Mesenchymal stem cell of Wharton's jelly (primary cell): ENCODE measurements around the genes CEP112 and KPNA2.

- CAGE, long polyA plus RNA, result no peak
These were observed at the start of gene CEP112 for GRCh38 chr17:66191353-66192684. CEP112 (minus strand) TSS chr17:66192133.

GRCh38 chr17:66309587-66310095 is 7.2 kb downstream of the PRKCA start:
- CAGE, long polyA plus RNA, result no peak

- CAGE, long polyA plus RNA, result no peak
These were observed 72.7 kb downstream of the PRKCA start for GRCh38 chr17:66374838-66375706.

GRCh38 chr17:66415329-66415837 is 113.0 kb downstream of the PRKCA start:
- CAGE, long polyA plus RNA, result no peak

DNA sequence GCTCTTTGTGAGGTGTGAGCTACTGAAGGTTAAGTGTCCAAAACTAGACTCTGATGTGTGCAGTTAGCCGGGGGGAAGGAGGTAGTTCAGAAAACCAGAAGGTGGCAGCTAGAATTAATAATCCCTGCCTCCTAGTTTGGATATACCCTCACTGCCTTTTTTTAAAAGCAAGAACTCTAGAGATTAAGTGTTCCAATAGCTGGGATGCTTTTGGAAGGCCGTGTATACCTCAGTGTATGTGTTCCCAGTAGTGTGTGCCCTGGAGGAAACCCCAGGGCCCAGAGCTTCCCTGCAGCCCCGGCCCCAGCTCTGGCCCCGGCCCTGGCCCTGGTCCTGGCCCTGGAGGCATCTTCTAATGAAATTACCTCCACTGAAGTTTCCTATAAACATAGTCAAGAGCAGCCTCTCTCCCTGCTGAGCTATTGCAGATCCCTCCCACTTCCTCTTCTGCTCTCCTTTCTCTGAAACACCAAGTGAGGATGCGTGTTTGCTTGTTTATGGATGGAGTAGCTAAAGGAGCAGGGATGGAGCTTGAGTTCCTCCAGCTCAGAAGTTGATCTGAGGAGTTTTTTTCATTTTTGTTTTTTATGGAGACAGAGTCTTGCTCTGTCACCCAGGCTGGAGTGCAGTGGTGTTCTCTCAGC is 130.7 kb downstream of the PRKCA start:
- CAGE, long polyA plus RNA, result no peak

- CAGE, long polyA plus RNA, result no peak
These were observed 206.3 kb downstream of the PRKCA start for GRCh38 chr17:66508717-66509155.

- CAGE, long polyA plus RNA, result no peak
These were observed 245.7 kb downstream of the PRKCA start for GRCh38 chr17:66548067-66548562.

GRCh38 chr17:67149768-67150299 is 95.2 kb downstream of the HELZ start:
- CAGE, long polyA plus RNA, result no peak

DNA sequence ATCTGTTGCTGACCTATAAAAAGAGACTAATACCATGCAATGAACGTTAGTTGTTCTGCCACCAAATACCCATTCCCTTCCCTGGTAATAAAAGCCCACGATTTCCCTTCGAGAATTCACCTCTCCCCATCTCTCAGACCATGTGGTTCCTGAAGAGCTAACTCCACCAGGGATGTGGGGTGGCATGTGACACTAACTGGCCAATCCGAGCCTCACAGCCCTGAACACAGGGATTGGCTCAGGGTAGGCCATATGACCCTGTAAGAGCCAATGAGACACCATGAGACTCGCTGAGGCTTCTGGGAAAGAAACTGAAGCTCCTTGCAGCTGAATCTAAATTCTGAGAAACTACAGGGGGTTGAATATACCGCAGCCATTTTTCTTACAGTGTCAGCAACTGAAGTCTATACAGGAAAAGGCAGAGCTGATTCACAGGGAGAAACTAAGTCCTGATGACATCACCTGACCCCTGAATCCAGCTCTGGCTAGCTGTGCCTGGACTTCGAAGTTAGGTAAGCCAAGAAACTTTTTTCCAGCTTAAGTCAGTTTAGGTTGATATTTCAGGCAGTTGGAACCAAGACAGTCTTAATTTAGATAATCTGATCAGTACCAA is 21.0 kb downstream of the HELZ start:
- CAGE, long polyA plus RNA, result no peak

DNA sequence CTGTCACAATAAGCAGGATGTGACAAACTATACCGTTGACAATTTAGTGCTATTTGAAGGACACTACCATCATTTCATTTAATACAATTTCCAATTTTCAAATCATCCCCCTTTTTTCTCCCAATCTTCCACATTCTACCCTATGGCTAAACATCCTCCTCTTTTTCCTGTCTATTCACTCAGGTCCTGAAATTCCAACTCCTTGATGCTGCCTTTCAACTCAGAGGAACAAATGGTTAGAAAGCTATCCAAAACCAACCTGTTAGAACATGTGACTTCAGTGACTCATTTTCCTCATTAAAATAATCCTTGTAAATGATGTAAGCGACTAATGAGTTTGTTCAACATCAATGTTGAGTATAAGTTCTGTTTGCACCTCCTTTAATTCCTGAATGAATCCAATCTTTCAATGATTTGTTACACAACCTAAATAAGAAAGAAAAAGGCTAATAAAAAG is 5.5 kb downstream of the PSMD12 start:
- CAGE, long polyA plus RNA, result no peak

DNA sequence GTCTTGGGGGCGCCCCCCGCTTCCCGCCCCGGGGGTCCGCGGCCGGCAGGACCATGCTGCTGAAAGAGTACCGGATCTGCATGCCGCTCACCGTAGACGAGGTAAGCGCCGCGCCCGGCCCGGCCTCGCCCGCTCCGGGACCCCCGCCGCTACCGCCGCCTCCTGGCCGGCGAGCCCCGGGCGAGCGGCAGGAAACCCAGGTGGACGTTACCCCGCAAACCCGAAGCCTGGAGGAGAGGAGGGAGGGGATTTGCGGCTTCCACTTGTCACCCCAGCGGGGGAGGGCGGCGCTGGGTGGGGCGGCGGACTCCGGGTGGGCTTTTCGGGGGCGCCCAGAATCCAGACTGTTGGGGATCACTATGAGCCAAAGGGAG is 1.0 kb downstream of the PITPNC1 start:
- CAGE, long polyA plus RNA, result no peak

GRCh38 chr17:67390165-67391205 is 13.4 kb downstream of the PITPNC1 start:
- CAGE, long polyA plus RNA, result no peak

DNA sequence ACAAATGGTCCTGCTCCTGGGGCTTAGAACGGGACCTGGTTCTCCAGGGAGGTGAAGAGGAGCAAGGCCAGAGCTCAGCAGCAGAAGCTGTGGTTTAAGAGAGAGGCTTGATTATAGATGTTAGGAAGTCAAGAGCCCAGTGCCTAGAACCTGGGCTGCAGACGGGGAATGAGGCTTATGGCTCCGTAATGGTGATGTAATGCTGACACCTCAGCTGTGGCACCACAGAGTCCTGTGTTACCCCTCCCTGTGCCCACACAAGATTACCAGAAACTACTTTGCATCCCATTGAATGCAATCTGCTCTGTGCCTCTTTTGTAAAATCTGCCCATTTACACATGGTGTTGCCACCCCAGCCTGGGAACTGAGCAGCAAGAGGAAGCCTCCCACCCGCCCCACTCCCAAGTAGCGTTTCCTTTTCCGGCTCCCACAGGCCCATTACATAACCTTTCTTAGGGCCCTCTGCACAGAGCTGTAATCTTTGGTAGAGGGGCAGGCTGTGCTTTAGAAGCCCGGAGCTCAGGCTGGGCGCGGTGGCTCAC is 57.0 kb downstream of the PITPNC1 start:
- CAGE, long polyA plus RNA, result no peak

DNA sequence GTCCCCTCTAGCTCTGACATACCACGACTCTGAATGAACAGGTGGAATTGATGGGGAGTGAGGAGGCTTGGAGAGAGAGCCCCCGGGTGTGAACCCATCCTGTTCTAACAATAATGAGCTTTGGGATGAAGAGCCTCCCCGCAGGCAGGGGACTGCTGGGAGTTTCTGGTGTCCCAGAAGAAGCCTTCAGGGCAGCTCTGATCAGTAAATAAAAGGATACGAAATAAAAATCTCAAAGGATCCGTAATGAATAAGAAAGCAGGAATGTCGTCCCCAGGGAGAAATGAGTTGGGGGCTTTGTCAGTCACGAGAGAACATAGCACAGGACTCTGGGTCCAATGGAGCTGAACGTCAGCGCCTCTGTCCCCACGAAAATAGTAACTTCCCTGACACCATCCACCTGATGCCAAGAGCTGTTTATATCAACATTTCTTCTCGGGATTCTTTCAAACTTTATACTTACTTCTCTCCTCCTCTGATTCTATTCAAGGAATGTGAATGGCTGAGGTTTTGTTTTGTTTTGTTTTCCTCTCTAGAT is 113.4 kb downstream of the PITPNC1 start:
- CAGE, long polyA plus RNA, result no peak

DNA sequence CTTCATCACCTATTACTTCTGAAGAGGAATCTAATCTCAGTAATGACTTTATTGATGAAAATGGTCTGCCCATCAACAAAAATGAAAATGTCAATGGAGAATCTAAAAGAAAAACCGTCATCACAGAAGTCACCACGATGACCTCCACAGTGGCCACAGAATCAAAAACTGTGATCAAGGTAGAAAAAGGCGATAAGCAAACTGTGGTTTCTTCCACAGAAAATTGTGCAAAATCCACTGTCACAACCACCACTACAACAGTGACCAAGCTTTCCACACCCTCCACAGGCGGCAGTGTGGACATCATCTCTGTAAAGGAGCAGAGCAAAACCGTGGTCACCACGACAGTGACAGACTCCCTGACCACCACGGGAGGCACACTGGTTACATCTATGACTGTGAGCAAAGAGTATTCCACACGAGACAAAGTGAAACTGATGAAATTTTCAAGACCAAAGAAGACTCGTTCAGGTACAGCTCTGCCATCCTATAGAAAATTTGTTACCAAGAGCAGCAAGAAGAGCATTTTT is 83.7 kb downstream of the C17orf58 start:
- CAGE, long polyA plus RNA, result no peak

DNA sequence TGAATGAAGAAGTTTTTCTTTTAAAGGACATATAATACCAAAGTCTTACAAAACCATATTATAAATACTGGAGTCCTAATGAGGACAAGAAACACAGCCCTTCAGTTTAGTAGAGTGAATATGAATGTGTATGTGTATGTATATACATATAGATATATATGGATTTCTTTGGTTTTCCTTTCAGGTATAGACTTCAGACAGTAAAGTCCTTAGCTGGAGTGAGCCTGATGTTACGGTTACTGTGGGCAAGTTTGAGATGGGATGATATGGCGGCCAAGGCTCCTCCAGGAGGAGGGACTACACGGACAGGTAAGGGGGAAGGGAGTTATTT is 77.8 kb downstream of the C17orf58 start:
- CAGE, long polyA plus RNA, result no peak

DNA sequence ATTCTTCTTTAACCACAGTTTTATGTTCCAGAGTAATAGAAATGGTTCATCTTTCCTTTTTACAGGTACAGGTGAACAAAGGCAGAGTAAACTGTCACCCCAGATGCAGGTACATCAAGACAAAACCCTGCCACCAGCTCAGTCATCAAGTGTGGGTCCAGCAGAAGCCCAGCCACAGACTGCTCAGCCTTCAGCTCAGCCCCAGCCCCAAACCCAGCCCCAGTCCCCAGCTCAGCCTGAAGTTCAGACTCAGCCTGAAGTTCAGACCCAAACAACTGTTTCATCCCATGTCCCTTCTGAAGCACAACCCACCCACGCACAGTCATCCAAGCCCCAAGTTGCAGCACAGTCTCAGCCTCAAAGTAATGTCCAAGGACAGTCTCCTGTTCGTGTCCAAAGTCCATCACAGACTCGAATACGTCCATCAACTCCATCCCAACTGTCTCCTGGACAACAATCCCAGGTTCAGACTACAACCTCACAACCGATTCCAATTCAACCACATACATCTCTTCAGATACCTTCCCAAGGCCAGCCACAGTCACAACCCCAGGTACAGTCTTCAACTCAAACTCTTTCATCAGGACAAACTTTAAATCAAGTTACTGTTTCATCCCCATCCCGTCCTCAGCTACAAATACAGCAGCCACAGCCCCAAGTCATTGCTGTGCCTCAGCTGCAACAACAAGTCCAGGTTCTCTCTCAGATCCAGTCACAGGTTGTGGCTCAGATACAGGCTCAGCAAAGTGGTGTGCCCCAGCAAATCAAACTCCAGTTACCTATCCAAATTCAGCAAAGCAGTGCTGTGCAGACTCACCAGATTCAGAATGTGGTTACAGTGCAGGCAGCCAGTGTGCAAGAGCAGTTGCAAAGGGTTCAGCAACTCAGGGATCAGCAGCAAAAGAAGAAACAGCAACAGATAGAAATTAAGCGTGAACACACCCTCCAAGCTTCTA is 50.6 kb downstream of the C17orf58 start:
- CAGE, long polyA plus RNA, result no peak

DNA sequence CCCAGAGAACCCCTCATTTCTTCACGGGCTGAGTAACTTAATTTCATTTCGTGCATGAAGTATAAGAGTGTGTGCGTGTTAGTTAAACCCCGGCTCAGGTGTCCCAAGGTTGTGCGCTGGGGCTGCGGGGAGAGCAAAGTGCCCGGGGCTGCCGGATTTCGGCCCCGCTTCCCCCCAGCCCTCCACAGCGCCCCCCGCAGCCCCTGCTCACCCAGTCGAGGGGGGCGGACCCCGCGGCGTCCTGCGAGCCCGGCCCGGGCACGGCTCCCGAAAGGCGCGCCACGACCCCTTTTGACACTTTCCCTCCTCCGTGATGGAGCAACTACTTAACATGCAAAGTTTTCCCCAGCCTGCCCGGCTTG is 756 bp downstream of the C17orf58 start:
- CAGE, long polyA plus RNA, result no peak

DNA sequence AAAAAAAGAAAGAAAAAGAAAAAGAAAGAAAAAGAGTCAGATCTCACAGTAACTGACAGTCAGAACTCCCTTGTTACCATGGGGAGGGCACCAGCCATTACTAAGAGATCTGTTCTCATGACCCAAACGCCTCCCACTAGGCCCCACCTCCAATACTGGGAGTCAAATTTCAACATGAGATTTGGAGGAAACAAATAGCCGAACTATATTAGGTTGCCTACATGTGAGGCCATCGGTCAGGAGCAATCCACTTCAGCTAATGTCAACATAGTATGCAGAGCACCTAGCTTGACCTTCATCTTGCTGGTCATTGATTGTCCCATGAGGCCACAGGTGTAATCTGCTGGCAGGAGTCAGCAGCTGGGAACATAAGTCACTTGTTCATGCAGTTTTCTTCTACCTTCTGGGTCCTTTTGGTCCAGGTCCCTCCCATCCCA is 6.1 kb upstream of the KPNA2 start:
- CAGE, long polyA plus RNA, result no peak

DNA sequence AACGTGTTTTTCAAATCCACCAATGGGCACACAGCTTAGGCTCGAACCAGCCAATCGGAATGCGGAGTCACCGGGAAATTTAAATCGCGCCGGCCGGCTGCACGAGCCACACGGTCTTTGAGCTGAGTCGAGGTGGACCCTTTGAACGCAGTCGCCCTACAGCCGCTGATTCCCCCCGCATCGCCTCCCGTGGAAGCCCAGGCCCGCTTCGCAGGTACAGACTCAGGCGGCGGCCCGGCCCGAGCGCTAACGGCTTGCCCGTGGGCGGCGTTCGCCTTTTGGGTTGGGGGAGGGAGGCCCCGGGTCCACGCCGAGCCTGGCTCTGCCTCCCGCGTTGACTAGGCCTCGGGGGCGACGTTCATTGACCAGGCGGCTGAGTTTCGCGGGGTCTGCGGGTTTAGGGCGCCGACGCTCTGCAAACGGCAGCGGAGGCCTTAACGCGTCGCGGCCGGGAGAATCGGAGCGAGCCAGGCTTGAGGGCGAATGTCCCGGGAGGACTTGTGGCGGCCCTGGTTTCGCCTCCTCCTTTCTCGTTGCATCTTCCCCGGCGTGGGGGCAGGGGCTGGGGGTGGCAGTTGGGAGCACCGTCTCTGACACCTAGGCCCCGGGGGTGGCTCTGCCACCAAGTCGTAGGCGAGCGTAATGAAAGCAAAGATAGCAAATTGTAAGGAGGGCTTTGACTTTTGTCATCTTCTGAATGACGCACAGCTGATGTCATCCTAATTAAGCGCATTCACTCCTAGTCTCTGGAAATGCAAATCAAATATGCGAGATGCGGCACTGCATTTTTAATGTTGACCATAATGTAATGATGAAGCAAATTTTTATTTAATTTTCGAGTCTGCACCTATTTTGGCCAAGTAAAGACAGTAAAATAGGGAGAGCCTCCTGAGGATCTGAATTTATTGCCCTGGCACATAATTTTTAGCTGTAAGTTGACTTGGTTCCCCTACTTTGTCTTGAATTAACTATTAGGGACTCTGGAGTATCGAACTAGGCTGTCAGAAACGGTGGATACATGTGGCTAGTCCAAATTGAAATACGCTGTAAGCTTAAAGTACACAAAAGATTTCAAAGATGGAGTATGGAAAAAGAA is at the start of gene KPNA2:
Gene KPNA2 (plus strand): TSS at position 109 of the 1,096 bp plus-strand sequence.
- CAGE, long polyA plus RNA, result no peak